SK-MEL-5 (cell line): ENCODE results near the gene GABRA1.

DNA sequence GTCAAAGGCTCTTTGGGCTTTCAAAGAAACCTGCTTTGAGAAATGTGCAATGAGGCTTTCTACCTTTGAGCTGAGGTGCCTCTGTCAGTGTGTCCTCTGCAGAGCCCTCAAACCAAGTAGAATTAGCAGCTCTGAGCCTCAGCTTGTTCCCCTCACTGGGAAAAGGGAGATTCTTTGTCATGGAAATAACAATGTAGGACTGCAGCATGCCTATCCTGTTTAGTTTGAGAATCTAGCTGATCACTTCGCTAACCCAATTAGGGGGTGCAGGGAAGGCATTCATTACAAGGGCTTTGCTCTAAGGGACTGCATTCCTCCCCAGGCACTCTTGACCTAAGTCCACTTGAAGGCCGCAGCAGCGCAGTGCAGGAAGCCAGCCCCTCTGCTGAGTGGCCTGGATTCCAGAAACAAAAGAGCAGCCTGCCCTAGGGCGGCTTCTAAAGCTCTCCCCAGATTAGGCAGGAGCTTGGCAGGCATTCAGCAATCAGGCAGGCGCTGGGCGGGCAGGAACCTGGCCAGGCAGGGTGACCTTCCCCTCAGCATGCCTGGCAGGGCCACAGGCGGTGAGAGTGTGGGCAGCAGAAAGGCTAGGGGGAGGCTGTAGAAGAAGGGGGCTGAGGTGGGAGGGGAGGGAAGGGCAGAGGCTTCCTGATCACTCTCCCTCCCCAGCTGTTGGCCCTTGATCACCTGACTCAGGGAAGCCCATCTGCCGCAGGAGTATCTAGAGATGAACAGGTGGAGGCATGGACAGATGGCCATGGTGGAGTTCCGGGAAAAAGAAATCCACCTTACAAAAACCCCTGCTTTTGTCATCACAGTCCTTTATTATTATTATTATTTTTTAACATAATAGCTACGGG, 24.8 kb downstream of the CCNJL start:
RAMPAGE:
- cytosol, long total RNA = no peak
- long total RNA = no peak
- nucleus, long total RNA = no peak

DNA sequence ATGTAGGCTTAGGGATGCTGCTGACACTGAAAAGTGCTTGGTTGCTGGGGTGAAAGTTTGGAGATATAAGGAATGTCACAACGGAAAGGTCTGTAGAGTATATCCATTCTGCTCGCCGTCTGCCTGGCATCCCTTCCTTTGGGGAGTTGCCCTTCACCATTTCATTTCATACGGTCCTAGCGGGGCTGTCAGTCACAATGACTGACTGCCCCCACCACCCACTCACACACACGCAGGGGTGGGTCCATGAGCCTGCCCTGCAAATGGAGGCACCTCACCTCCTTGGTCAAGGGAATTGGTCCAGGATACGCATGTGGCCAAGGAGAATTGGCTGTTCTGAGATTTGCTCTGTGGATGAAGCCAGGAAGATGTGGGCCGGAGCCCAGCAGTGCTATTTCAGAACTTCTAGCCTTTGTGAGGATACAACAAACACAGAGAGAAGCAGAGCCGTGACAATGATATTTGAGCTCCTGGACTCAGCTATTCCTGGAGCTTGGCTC, 17.1 kb downstream of the C1QTNF2 start:
RAMPAGE:
- cytosol, long total RNA = no peak
- long total RNA = no peak
- nucleus, long total RNA = no peak

GRCh38 chr5:160413450-160413859, 5.4 kb downstream of the SLU7 start:
RAMPAGE:
- cytosol, long total RNA = no peak
- long total RNA = no peak
- nucleus, long total RNA = no peak

DNA sequence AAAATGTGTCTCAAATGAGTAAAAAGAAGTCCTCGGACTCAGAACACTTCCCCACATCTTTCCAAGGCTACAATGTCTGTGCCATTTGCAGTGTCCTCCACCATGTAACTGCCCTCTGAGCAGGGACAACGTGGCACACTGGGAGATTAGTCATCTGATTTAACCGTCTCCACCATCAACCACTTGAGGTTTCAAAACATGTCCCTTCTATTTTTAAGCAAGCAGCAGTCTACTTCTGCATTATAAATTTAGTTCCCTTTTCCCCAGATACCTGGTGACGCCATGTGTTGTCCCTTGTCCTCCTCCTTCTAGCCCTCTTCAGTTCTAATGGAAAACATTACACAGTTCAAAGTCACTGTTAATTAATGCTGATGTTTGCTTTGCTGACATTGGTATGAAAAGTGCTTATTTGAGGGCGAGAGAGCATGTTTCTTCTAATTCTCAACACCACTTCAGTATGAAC, 52.8 kb downstream of the ATP10B start:
RAMPAGE:
- cytosol, long total RNA = no peak
- long total RNA = no peak
- nucleus, long total RNA = no peak

DNA sequence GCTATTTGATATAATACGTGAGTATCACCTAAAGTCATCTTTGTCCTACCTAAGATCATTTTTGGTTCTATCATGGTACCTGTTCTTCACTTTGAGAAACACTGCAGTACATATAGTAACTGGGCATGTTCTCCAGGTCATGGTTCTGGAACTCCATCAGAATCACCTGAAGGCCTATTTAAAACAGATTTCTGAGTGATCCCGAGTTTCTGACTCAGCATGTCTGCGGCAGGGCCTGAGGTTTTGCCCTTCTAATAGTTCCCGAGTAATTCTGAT, 3.3 kb downstream of the ATP10B start:
RAMPAGE:
- cytosol, long total RNA = no peak
- long total RNA = no peak
- nucleus, long total RNA = no peak

DNA sequence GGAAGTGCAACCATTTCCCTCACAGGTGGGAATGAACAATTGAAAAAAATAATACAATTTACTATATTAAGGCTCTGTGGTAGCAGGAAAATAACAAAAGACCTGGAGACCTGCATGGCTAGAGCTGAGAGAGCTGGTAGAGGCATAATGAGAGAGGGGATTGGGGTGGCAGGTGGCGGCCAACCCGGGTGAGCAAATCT, 86.7 kb upstream of the ATP10B start:
RAMPAGE:
- cytosol, long total RNA = no peak
- long total RNA = no peak
- nucleus, long total RNA = no peak

DNA sequence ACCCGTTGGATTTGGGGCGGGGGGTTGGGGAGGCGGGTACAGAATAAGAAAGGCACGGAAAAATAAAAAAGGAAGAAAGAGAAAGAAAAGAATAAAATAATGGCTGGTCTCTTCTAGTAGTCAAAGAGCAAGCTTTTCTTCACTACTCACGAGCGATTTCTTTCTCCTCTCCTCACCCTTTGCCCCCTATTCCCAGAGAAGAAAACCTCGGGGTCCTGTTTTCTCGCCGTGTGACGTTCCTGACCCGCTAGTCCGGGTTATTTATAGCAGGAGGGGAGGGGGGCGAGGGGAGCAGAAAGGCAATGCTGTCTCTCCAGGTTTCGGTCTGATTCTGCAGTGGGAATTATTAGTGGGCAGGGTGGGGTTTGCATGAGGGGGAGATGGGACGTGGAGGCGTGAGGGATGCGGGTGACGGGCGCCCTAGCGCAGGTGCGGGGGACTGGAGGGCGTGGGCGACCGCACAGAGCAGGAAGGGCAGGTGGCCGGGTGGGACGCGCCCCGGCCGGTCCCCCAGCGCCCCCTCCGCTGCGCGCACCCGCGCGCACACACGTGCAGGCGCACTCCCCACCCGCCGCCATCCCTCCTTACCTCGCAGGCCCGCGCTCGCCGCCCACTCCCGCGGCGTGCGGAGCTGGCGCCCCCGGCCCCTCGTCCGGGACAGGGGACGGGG, 911 bp upstream of the GABRB2 start:
RAMPAGE:
- cytosol, long total RNA = no peak
- long total RNA = no peak
- nucleus, long total RNA = no peak

GRCh38 chr5:161847840-161848761, at the start of gene GABRA1:
TSS of gene GABRA1 (plus strand) at chr5:161848120.
RAMPAGE:
- cytosol, long total RNA = no peak
- long total RNA = no peak
- nucleus, long total RNA = no peak

DNA sequence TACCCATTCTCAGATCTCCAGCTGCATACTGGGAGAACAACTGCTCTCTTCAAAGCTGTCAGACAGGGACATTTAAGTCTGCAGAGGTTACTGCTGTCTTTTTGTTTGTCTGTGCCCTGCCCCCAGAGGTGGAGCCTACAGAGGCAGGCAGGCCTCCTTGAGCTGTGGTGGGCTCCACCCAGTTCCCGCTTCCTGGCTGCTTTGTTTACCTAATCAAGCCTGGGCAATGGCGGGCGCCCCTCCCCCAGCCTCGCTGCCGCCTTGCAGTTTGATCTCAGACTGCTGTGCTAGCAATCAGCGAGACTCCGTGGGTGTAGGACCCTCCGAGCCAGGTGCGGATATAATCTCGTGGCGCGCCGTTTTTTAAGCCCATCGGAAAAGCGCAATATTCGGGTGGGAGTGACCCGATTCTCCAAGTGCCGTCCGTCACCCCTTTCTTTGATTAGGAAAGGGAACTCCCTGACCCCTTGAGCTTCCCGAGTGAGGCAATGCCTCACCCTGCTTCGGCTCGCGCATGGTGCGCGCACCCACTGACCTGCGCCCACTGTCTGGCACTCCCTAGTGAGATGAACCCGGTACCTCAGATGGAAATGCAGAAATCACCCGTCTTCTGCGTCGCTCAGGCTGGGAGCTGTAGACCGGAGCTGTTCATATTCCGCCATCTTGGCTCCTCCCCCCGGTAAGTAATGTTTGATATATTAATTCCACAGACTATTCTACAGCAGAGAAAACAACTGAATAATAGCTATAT, 31.1 kb upstream of the GABRG2 start:
RAMPAGE:
- cytosol, long total RNA = no peak
- long total RNA = no peak
- nucleus, long total RNA = no peak

DNA sequence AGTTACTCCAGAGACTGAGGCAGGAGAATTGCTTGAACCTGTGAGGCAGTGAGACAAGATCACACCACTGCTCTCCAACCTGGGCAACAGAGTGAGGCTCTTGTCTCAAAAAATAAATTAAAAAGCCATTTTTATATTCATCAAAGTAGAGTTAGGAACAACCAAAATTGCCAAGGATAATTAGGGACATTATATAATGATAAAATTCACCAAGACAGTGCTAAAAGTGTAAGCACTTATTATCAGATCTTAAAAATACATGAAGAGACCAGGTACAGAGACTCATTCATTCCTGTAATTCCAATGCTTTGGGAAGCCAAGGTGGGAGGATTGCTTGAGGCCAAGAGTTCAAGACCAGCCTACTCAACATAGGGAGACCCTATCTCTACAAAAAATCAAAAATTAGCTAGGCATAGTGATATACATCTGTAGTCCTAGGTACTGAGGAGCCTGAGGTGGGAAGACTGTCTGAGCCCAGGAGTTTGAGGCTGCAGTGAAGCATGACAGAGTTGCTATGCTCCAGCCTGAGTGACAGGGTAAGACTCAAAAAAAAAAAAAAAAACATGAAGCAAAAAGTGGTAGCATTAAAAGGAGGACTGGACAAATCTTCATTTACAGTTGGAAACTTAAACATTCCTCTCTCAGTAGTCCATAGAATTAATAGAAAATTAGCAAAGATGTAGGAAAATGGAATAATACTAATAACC, 9.7 kb downstream of the CCNG1 start:
RAMPAGE:
- cytosol, long total RNA = no peak
- long total RNA = no peak
- nucleus, long total RNA = no peak

DNA sequence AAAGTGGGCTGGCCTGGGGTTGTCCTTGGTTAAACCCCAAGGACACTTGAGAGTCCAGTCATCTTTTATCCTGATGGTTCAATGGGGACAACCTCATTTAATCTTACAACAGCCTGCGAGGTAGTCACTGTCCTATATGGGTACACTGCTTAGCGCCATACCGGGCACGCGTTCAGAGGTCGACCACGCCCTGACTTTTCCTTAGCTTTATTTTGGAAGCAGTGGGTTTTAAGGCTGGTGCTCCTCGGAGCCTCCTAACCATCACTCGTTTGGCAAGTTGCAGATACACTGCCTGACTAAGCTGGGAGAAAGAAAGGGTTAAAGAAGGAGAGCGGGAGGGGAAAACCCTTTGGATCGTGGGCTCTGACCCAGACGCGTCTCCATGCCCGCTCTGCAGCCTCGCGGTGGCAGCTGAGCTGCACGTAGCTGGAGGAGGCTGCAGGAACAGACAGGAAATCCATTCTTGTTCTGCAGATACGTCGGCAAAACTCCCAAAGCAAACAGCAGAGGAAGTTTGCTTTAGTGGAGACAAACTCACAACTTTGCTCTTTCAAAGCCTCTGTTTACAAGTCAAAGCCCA, 60.3 kb downstream of the MAT2B start:
RAMPAGE:
- cytosol, long total RNA = no peak
- long total RNA = no peak
- nucleus, long total RNA = no peak

DNA sequence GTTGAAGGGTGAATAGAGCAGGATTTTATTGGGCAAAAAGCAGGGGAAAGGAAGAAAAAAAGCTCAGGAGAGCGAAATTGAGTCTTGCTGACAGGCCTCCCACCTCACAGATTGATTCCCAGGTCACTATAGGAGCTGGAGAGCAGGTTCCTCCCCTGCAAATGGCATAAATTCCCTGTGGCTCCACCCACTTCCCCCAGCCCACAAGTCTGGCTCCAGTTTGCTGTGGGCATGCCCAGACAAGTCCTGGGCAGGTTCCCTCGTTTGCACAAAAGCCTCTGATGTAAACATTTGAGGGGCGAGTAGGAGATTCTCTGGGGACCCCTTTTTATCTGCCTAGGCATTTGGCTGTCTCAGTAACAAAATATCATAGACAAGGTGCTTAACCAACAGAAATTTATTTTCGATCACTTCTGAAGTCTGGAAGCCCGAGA, 614.4 kb downstream of the MAT2B start:
RAMPAGE:
- cytosol, long total RNA = no peak
- long total RNA = no peak
- nucleus, long total RNA = no peak

DNA sequence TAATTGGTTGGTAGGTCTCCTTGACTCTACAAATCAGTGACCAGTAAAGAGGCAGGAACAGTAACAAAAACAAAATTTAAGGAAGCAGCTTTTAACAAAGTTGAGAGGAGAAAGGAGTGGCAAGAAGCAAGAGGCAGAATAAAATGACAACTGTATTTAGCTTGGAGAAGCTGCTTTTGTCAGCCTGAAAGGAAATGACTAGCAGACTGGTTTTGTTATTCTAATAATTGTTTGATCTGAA, 489.7 kb upstream of the TENM2 start:
RAMPAGE:
- cytosol, long total RNA = no peak
- long total RNA = no peak
- nucleus, long total RNA = no peak

DNA sequence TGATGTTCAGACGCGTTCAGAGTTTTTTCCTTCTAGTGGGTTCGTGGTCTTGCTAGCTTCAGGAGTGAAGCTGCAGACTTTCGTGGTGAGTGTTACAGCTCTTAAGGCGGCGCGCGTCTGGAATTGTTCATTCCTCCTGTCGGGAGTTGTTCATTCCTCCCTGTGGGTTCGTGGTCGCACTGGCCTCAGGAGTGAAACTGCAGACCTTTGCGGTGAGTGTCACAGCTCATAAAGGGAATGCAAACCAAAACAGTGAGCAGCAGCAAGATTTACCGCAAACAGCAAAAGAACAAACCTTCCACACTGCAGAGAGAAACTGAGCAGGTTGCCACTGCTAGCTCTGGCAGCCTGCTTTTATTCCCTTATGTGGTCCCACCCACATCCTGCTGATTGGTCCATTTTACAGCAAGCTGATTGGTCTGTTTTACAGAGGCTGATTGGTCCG, 52.8 kb upstream of the TENM2 start:
RAMPAGE:
- cytosol, long total RNA = no peak
- long total RNA = no peak
- nucleus, long total RNA = no peak

DNA sequence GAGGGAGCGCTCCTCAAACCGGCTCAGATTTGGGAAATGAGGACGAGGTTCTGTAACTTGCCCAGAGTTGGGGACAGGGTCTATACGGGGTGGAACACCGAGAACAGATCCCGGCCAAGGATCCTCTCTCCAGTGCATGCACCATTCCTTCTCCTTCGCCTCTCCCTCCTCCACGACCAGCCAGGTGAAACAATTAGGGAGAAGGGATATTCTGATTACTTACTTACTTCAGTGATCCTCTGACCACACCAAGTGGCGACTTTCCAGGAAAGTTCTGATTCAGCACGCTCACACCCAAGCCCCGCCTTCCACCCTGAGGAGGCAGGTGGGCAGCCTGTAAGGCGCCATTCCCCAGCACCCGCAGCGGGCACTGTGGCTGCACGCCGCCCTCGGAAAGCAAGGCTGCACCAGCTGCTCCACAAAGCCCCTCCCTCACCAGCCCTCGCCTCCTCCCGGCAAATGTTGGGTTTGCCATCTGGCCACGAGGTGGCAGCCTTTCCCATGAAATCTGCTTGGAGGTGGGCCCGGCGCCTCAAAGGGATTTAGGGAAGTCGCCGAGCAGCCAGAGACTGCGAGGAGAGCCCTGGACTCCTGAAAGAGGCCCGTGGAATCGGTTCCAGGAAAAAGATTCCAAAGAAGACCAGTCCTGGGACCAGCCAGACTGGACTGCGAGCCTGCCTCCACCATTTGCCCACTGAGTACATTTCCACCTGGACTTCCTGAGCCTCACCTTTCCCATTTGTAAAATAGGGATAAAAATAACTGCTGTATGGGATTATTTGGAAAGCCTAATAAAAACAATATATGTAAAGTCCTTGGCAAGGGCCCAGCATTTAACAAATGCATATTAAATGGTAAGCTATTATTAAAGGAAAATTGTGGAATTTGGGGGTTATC, 22.1 kb upstream of the WWC1 start:
RAMPAGE:
- cytosol, long total RNA = start-site peak on the minus strand centred at position 383 of the sequence, 37 bp wide, 27 and 37 reads in 2 replicates
- long total RNA = start-site peak on the minus strand centred at position 393 of the sequence, 17 bp wide, 30 and 23 reads in 2 replicates
- nucleus, long total RNA = no peak

DNA sequence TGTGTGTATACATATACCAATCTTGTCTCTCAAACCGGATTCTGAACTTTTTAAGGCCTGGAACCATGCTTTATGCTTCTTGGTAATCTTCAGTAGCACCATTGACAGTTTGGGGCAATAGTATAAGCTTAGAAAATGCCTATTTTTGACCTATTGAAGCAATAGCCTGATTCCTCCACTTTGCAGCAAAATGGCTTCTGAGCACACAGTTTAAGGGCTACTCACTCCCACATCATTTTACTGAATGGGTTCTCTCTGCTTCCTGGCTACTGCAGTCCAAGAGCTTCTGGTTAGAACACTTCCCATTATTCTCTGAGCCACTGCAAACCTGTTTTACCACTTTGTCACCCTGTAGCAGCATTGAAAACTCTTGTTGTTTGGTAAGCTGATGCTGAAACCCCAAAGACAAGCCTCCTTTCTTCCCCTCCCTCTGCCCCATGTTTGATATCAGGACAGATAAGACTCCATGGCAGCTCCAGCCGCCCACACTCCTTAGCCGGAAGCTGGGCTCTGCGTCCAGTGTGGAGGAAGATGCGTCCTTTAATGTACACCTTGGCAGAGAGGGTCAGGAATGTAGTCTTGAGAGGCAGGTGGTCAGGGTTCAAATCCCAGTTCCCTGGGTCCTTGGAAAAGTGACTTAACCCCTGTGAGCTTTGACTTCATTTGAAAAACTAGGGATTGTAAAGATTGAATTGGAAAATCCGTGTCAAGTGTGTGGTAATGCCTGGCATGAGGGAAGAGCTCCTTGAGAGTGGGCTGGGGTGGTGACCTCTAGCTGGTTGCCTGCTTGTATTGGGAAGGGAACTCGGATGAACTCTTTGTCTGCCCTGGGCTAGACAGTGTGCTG, 84.3 kb upstream of the RARS1 start:
RAMPAGE:
- cytosol, long total RNA = no peak
- long total RNA = no peak
- nucleus, long total RNA = no peak

GRCh38 chr5:168580206-168580642, 1.1 kb upstream of the PANK3 start:
RAMPAGE:
- cytosol, long total RNA = no peak
- long total RNA = no peak
- nucleus, long total RNA = no peak

DNA sequence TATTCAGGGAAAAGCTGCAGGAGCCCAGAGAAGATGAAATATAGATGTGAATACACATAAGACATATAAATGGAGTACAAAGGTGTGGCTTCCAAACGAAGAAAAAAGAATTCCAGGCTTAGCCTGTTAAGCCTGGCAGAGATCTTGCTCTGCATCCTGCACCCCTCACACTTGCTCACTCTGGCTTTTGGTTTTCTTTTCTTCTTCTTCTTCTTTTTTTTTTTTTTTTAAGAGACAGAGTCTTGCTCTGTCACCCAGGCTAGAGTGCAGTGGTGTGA, 218.8 kb upstream of the PANK3 start:
RAMPAGE:
- cytosol, long total RNA = no peak
- long total RNA = no peak
- nucleus, long total RNA = no peak

RAMPAGE:
- cytosol, long total RNA = no peak
- long total RNA = no peak
- nucleus, long total RNA = no peak
Observed at GRCh38 chr5:169054562-169055167, 246.3 kb downstream of the SLIT3 start.

DNA sequence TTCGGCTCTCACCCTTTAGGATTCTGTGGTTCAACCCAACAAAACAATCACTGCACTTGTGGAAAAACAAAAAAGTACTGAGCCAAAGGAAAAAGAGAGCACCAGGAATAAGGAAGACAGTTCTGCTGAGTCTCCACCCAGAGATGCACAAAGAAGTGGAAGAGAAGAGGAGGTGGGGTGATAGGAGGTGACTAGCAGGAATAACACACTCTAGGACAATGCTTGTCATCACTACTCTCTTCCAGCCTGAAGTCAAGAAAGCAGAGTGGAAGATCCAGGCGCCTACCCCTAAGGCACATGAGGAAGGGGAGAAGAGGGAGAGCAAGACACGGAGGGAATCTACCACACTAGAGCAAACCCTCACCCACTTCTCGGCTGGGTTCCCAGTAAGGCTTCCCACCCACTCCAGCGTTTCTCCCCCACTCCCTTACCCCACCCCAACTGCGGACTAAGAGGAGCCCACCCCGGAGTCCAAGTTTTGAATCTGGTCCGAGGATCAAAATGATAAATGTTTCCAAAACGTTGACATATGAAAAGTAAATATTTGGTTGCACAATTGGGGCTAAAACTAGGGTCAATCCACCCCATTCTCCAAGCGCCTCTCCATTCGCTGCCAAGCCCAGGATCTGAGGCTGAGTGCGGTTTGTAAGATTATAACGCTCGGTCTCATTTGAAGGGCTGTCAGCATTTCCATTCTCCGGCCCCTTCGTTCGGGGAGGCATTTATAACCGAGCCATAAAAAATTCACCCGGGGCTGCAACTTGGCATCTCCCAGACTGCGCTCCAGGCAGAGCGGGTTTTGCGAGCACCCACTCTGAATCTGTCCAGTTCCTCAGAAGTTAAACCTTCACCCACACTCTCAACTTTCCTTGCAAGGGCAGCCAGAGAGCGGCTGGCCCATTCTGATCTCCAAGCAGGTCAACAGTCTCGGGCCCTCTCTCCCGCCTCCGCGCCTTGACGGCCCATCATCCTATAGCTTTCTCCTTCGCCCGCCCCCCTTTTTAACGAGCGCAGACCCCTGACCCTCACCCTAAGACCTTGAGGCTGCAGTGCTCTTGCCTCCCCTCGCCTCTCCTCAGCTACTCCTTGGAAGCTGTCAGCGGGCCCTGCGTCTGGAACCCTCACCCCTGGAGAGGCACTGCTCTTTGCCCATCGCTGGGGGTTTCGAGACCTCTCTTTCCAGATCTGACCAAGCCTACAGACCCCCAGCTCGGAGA, 1.4 kb downstream of the SLIT3 start:
RAMPAGE:
- cytosol, long total RNA = no peak
- long total RNA = no peak
- nucleus, long total RNA = no peak